ENCODE measurements around the genes C19orf81 and KLK2.

DNA sequence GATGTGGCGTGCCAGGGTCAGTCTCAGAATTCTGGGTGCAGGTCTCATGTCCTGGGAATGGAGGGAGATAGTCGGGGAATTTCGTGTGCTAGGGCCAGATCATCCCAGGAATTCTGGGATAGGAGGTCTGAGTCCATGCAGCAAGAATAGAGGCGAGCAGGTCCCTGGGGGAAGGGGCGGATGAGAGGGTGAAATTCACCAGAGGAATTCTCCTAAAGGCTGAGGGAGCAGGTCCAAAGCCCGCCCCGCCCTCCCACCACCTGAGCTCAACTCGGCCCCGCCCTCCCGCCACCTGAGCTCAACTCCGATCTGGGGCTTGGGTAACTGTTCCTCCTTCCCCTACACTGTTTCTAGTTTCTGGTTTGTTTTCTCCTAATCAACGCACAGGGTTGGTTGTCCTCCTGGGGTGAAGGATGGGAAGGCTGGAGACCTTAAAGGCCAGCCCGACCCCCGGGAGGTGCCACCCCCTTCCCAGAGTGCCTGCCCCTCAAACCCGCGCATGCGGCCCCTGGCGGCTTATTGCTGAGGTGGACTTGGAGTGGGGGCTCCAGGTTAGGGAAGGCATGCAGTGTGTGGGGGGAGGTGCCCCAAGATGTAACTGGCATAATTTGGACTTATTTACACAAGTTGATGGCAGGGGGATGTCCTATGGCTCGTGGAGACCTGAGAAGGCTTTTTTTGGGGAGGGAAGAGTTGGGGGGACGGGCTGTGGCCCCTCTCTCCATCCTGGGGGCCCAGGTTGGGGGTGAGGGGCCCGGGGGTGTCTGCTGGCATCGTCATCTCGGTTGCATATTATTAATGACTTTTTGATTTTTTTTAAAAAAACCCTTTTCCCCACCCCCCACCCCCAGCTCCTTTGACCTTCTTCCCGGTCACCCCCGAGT lies 15.0 kb downstream of the KCNC3 start:
- RAMPAGE, long total RNA: no peak
- RRBS: 16% methylated on average over 2 of the region's 25 CpGs
PRO-cap:
- standard: unidirectional peak, minus-strand start at position 353 of the sequence
- CoPRO, capped RNA only, 2 experiments: no peak in any of the 2 experiments
- CoPRO, capped and uncapped RNA, 2 experiments: no peak in any of the 2 experiments
- CoPRO, uncapped RNA only, 2 experiments: no peak in any of the 2 experiments
CAGE:
- cytosol, long polyA plus RNA: no peak
- long polyA plus RNA: no peak
- nucleolus, long total RNA: no peak
- nucleus, long polyA plus RNA: no peak

- RAMPAGE, long total RNA: no peak
- RRBS: 17% methylated on average over 6 of the region's 18 CpGs
PRO-cap:
- standard: no peak
- CoPRO, capped RNA only, 2 experiments: no peak in any of the 2 experiments
- CoPRO, capped and uncapped RNA, 2 experiments: no peak in any of the 2 experiments
- CoPRO, uncapped RNA only, 2 experiments: no peak in any of the 2 experiments
CAGE:
- cytosol, long polyA plus RNA: no peak
- long polyA plus RNA: no peak
- nucleolus, long total RNA: no peak
- nucleus, long polyA plus RNA: no peak
These were observed 14.3 kb downstream of the KCNC3 start for GRCh38 chr19:50314830-50315248.

GRCh38 chr19:50325413-50326360 lies 3.5 kb downstream of the KCNC3 start:
- RAMPAGE, long total RNA: no peak
- RRBS: 3% methylated on average over 13 of the region's 55 CpGs
PRO-cap:
- standard: no peak
- CoPRO, capped RNA only, 2 experiments: no peak in any of the 2 experiments
- CoPRO, capped and uncapped RNA, 2 experiments: no peak in any of the 2 experiments
- CoPRO, uncapped RNA only, 2 experiments: no peak in any of the 2 experiments
CAGE:
- cytosol, long polyA plus RNA: no peak
- long polyA plus RNA: no peak
- nucleolus, long total RNA: no peak
- nucleus, long polyA plus RNA: no peak

GRCh38 chr19:50414683-50415015 lies 4.1 kb upstream of the SPIB start:
- RAMPAGE, long total RNA: no peak
- RRBS: no CpG with 5 or more reads among the region's 18 CpGs
PRO-cap:
- standard: unidirectional peak, minus-strand start at chr19:50414902
- CoPRO, capped RNA only, 2 experiments: no peak in any of the 2 experiments
- CoPRO, capped and uncapped RNA, 2 experiments: no peak in any of the 2 experiments
- CoPRO, uncapped RNA only, 2 experiments: peak in 1 of 2 experiments; most common plus-strand start chr19:50414852 (in 1)
CAGE:
- cytosol, long polyA plus RNA: no peak
- long polyA plus RNA: no peak
- nucleolus, long total RNA: no peak
- nucleus, long polyA plus RNA: no peak

GRCh38 chr19:50416761-50417399 lies 1.9 kb upstream of the SPIB start:
- RAMPAGE, long total RNA: no peak
- RRBS: 100% methylated on average over 1 of the region's 23 CpGs
PRO-cap:
- standard: no peak
- CoPRO, capped RNA only, 2 experiments: no peak in any of the 2 experiments
- CoPRO, capped and uncapped RNA, 2 experiments: no peak in any of the 2 experiments
- CoPRO, uncapped RNA only, 2 experiments: peak in 2 of 2 experiments; most common plus-strand start chr19:50416789 (in 1)
CAGE:
- cytosol, long polyA plus RNA: no peak
- long polyA plus RNA: no peak
- nucleolus, long total RNA: no peak
- nucleus, long polyA plus RNA: no peak

- RAMPAGE, long total RNA: no peak
- RRBS: no CpG with 5 or more reads among the region's 40 CpGs
PRO-cap:
- standard: no peak
- CoPRO, capped RNA only, 2 experiments: no peak in any of the 2 experiments
- CoPRO, capped and uncapped RNA, 2 experiments: no peak in any of the 2 experiments
- CoPRO, uncapped RNA only, 2 experiments: peak in 1 of 2 experiments; most common plus-strand start chr19:50491088 (in 1); most common minus-strand start chr19:50490891 (in 1)
CAGE:
- cytosol, long polyA plus RNA: no peak
- long polyA plus RNA: no peak
- nucleolus, long total RNA: no peak
- nucleus, long polyA plus RNA: start-site peak on the plus strand at chr19:50491291-50492117, 46 and 75 reads in 2 replicates
These were observed 14.5 kb upstream of the GARIN5A start for GRCh38 chr19:50490824-50491952.

DNA sequence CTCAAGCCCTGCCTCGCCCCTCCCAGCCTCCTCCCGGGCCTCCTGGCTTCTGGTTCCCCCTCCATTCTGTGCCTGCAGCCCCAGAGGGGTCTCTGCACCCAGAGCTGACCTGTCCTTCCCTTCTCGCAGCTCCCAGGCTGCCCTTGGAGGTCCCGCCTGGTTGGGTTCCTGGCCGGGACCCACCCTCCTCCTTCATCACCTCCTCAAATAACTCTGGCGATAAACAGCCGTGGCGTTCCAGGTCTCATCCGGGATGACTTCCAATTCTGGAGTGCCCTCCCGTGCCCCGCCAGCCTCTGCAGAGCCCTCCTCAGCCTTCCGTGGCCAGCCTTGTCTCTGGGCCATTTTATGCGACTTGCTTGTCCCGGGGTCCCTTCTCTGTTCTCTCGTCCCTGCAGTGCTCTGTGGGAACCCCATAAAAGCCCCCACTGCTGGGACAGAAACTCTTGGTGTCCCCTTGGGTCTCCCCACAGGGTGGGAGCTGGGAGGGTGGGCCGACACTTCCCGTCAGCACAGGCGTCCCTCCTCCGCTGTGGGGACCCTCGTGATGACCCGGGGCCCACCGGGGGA lies 9.2 kb downstream of the JOSD2 start:
- RAMPAGE, long total RNA: no peak
- RRBS: 58% methylated on average over 6 of the region's 22 CpGs
PRO-cap:
- standard: no peak
- CoPRO, capped RNA only, 2 experiments: no peak in any of the 2 experiments
- CoPRO, capped and uncapped RNA, 2 experiments: no peak in any of the 2 experiments
- CoPRO, uncapped RNA only, 2 experiments: no peak in any of the 2 experiments
CAGE:
- cytosol, long polyA plus RNA: no peak
- long polyA plus RNA: no peak
- nucleolus, long total RNA: no peak
- nucleus, long polyA plus RNA: no peak

- RAMPAGE, long total RNA: no peak
- RRBS: 76% methylated on average over 13 of the region's 21 CpGs
PRO-cap:
- standard: no peak
- CoPRO, capped RNA only, 2 experiments: no peak in any of the 2 experiments
- CoPRO, capped and uncapped RNA, 2 experiments: no peak in any of the 2 experiments
- CoPRO, uncapped RNA only, 2 experiments: peak in 1 of 2 experiments; most common plus-strand start chr19:50512021 (in 1)
CAGE:
- cytosol, long polyA plus RNA: no peak
- long polyA plus RNA: no peak
- nucleolus, long total RNA: no peak
- nucleus, long polyA plus RNA: no peak
These were observed 870 bp upstream of the JOSD2 start for GRCh38 chr19:50511845-50512277.

GRCh38 chr19:50649338-50650003 lies at the start of gene C19orf81:
Gene C19orf81, plus strand, starts transcription at chr19:50649445.
- RAMPAGE, long total RNA: no peak
- RRBS: no CpG with 5 or more reads among the region's 7 CpGs
PRO-cap:
- standard: no peak
- CoPRO, capped RNA only, 2 experiments: peak in 2 of 2 experiments; most common plus-strand start chr19:50649749 (in 2); most common minus-strand start chr19:50649681 (in 1)
- CoPRO, capped and uncapped RNA, 2 experiments: no peak in any of the 2 experiments
- CoPRO, uncapped RNA only, 2 experiments: no peak in any of the 2 experiments
CAGE:
- cytosol, long polyA plus RNA: no peak
- long polyA plus RNA: no peak
- nucleolus, long total RNA: no peak
- nucleus, long polyA plus RNA: no peak

DNA sequence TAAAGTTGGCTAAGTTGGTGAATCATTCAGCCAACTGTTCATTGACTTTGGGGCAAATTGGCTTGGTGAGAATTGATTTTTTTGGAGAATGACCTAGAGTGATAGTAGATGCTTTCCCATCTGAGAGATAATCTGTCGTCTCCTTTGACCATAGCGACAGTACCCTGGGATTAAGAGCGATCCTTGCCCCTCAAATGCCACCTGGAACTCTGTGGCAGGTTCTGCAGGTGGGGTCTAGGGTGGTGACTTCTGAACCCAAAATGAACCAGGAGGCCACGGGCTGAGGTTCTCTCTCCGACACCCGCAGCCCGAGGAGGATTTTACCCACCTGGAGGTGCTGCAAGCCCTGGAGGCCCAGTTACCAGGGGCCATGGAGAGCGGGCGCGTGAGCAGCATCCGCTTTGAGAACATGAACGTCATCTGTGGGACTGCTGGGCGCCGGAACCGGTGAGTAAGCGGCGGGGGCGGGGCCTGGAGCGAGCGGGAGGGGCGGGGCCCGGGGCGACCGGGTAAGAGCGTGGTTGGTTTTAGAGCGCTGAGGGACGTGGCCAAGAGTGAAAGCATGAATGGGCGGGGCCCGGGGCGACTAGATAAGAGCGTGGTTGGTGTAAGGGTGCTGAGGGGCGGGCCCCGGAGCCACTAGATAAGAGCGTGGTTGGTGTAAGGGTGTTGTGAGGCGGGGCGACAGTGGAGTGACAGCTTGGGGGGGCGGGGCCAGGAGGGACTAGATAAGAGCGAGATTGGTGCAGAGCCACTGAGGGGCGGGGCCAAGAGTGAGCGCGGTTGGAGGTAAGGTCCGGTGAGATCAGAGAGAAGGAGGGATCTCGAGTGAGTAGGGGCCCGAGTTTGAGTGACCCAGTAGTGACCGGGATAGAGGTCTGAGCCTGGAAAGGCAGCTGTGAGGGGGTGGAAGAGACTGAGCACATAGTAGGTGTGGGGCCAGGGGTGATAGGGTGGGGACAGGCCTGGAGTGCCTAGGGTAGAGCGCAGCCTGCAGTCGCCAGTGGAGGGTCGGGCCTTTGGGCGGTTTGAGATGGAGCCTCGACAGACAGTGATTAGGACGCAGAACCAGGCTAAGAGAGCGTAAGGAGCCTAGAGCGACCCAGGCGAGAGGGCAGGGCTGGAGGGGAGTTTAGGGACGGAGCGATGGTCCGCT lies 8.8 kb downstream of the C19orf81 start:
- RAMPAGE, long total RNA: start-site peak on the plus strand centred at position 812 of the sequence, 10 bp wide, 68 and 38 reads in 2 replicates
- RRBS: 3% methylated on average over 20 of the region's 57 CpGs
PRO-cap:
- standard: unidirectional peak, minus-strand start at position 208 of the sequence; bidirectional peak, plus-strand start at position 808 of the sequence, minus-strand start at position 422 of the sequence
- CoPRO, capped RNA only, 2 experiments: peak in 2 of 2 experiments; most common plus-strand start position 808 of the sequence (in 2); most common minus-strand start position 422 of the sequence (in 2)
- CoPRO, capped and uncapped RNA, 2 experiments: peak in 2 of 2 experiments; most common plus-strand start position 808 of the sequence (in 2); most common minus-strand start position 422 of the sequence (in 2)
- CoPRO, uncapped RNA only, 2 experiments: peak in 1 of 2 experiments; most common plus-strand start position 630 of the sequence (in 1); most common minus-strand start position 372 of the sequence (in 1)
CAGE:
- cytosol, long polyA plus RNA: start-site peak on the plus strand centred at position 819 of the sequence, 86 bp wide, 561 and 465 reads in 2 replicates
- long polyA plus RNA: start-site peak on the plus strand centred at position 822 of the sequence, 81 bp wide, 536 and 501 reads in 2 replicates
- nucleolus, long total RNA: no peak
- nucleus, long polyA plus RNA: start-site peak on the plus strand centred at position 809 of the sequence, 107 bp wide, 696 and 828 reads in 2 replicates

DNA sequence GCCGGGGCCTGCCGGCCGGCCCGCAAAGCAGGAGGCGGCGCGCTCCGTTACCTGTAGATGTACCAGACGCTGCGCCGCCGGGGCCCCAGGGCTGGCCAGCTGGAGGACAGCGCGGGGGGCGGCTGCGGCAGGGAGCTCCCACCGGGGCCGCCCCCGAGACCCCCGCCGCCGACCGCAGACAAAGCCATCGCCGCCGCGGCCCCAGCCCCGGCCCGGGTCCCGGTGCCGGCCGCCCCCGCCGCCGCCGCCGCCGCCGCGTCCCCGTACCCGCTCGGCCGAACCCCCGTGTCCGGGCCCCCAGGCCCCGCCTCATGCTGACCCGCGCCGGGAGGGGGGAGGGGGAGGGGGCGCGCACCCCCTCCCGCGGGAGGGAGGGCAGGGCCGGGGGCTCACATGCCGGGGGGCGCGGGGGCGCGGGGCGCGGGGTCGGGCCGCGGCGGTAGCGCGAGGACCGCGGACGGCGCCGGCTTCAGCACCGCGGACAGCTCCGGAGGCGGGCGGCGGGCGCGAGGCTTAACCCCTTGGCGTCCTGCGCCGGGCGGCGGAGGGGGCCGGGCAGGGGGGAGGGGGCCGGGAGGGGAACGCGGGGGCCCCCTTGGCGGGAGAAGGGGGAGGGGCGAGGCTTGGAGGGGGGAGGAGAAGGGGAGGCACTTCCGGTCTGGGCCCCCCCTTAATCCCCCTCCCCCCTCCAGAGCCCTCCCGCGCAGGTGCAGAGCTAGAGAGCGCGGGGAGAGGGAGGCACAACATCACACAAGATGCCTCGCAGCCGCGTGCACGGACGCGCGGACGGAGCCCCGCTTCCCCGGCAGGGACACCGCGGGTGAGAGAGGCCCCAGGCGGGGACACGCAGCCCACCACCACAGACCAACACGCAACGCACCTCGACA lies 24.5 kb downstream of the SHANK1 start:
- RAMPAGE, long total RNA: no peak
- RRBS: 4% methylated on average over 69 of the region's 114 CpGs
PRO-cap:
- standard: no peak
- CoPRO, capped RNA only, 2 experiments: no peak in any of the 2 experiments
- CoPRO, capped and uncapped RNA, 2 experiments: no peak in any of the 2 experiments
- CoPRO, uncapped RNA only, 2 experiments: no peak in any of the 2 experiments
CAGE:
- cytosol, long polyA plus RNA: no peak
- long polyA plus RNA: no peak
- nucleolus, long total RNA: no peak
- nucleus, long polyA plus RNA: no peak

GRCh38 chr19:50717866-50718881 lies 1.4 kb downstream of the SHANK1 start:
- RAMPAGE, long total RNA: no peak
- RRBS: 8% methylated on average over 36 of the region's 73 CpGs
PRO-cap:
- standard: no peak
- CoPRO, capped RNA only, 2 experiments: no peak in any of the 2 experiments
- CoPRO, capped and uncapped RNA, 2 experiments: no peak in any of the 2 experiments
- CoPRO, uncapped RNA only, 2 experiments: no peak in any of the 2 experiments
CAGE:
- cytosol, long polyA plus RNA: no peak
- long polyA plus RNA: no peak
- nucleolus, long total RNA: no peak
- nucleus, long polyA plus RNA: no peak

DNA sequence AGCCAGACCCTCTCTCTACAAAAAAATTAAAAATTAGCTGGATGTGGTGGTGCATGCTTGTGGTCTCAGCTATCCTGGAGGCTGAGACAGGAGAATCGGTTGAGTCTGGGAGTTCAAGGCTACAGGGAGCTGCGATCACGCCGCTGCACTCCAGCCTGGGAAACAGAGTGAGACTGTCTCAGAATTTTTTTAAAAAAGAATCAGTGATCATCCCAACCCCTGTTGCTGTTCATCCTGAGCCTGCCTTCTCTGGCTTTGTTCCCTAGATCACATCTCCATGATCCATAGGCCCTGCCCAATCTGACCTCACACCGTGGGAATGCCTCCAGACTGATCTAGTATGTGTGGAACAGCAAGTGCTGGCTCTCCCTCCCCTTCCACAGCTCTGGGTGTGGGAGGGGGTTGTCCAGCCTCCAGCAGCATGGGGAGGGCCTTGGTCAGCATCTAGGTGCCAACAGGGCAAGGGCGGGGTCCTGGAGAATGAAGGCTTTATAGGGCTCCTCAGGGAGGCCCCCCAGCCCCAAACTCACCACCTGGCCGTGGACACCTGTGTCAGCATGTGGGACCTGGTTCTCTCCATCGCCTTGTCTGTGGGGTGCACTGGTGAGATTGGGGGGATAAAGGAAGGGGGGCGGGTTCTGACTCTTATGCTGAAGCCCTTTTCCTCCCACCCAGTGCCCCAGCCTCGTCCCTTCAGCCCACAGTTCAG lies at the start of gene KLK2:
KLK2 (plus strand) TSS at position 523 of the 709 bp plus-strand sequence.
- RAMPAGE, long total RNA: no peak
- RRBS: no CpG with 5 or more reads among the region's 10 CpGs
PRO-cap:
- standard: no peak
- CoPRO, capped RNA only, 2 experiments: no peak in any of the 2 experiments
- CoPRO, capped and uncapped RNA, 2 experiments: no peak in any of the 2 experiments
- CoPRO, uncapped RNA only, 2 experiments: no peak in any of the 2 experiments
CAGE:
- cytosol, long polyA plus RNA: no peak
- long polyA plus RNA: no peak
- nucleolus, long total RNA: no peak
- nucleus, long polyA plus RNA: no peak

GRCh38 chr19:50877207-50877892 lies 4.1 kb downstream of the KLK2 start:
- RAMPAGE, long total RNA: no peak
- RRBS: no CpG with 5 or more reads among the region's 13 CpGs
PRO-cap:
- standard: no peak
- CoPRO, capped RNA only, 2 experiments: no peak in any of the 2 experiments
- CoPRO, capped and uncapped RNA, 2 experiments: no peak in any of the 2 experiments
- CoPRO, uncapped RNA only, 2 experiments: no peak in any of the 2 experiments
CAGE:
- cytosol, long polyA plus RNA: no peak
- long polyA plus RNA: no peak
- nucleolus, long total RNA: no peak
- nucleus, long polyA plus RNA: no peak

DNA sequence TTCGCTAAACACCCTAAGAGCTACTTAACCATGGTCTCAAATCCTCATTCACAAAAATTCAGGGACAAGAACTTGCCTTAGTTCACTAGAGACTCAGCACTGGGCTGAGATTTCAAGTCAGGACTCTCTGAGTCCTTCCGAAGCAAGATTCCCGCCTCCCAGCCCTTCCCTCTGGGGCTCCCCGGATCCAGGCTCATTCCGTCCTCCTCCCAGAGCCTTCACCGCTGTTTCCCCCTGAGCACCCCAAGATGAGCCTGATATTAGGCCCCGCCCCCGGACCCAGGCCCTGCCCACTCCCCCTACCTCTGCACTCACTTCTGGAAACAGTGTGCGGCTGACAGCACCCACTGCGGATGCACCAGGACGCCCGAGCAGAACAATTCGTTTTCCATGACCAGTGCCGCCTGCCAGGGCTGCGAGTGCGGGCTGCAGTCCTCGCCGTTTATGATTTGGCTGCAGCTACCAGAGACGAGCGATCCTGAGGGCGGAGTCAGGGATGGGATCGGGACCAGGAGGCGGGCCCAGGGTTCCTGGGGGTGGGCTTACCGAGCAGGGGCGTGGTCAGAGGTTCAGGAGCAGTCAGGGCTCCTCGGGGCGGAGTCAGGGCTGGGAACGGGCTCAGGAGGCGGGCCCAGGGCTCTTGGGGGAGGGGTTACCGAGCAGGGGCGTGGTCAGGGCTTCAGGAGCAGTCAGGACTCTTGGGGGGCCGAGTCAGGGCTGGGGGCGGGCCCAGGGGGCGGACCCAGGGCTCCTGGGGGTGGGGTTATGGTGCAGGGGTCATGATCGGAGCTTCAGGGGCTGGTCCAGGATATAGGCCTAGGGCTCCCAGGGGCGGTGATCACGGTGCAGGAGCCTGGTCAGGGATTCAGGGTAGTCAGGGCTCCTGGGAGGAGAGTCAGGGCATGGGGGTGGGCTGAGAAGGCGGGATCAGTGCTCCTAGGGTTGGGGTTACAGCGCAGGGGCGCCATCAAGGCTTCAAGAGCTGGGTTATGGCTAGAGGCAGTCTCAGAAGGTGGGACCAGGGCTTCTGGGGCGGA lies 1.9 kb downstream of the KLK4 start:
- RAMPAGE, long total RNA: no peak
- RRBS: 10% methylated on average over 4 of the region's 41 CpGs
PRO-cap:
- standard: no peak
- CoPRO, capped RNA only, 2 experiments: no peak in any of the 2 experiments
- CoPRO, capped and uncapped RNA, 2 experiments: no peak in any of the 2 experiments
- CoPRO, uncapped RNA only, 2 experiments: no peak in any of the 2 experiments
CAGE:
- cytosol, long polyA plus RNA: no peak
- long polyA plus RNA: no peak
- nucleolus, long total RNA: no peak
- nucleus, long polyA plus RNA: no peak

DNA sequence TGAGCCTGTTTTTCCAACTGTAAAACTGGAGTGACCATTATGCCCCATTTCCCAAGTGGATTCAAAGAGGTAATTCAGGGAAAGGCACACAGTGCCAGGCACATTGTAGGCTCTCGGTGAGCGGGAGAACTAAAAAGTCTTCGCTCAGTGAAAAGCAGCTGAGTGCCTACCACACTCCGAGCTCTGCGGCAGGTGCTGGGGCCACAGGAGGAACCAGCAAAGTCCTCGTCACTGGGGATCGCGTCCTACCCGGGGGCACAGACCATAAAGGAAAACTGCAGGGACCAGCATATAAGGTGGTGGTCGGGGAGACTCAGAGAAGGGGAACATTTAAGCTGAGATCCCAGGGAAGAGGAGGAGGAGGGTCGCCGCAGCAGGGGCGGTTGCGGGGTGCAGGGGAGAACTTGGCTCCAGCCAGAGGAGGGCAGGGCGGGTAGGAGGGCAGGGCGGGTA lies 786 bp upstream of the KLK4 start:
- RAMPAGE, long total RNA: no peak
- RRBS: no CpG with 5 or more reads among the region's 16 CpGs
PRO-cap:
- standard: no peak
- CoPRO, capped RNA only, 2 experiments: no peak in any of the 2 experiments
- CoPRO, capped and uncapped RNA, 2 experiments: no peak in any of the 2 experiments
- CoPRO, uncapped RNA only, 2 experiments: no peak in any of the 2 experiments
CAGE:
- cytosol, long polyA plus RNA: no peak
- long polyA plus RNA: no peak
- nucleolus, long total RNA: no peak
- nucleus, long polyA plus RNA: no peak

- RAMPAGE, long total RNA: no peak
- RRBS: no CpG with 5 or more reads among the region's 12 CpGs
PRO-cap:
- standard: no peak
- CoPRO, capped RNA only, 2 experiments: no peak in any of the 2 experiments
- CoPRO, capped and uncapped RNA, 2 experiments: no peak in any of the 2 experiments
- CoPRO, uncapped RNA only, 2 experiments: no peak in any of the 2 experiments
CAGE:
- cytosol, long polyA plus RNA: no peak
- long polyA plus RNA: no peak
- nucleolus, long total RNA: no peak
- nucleus, long polyA plus RNA: no peak
These were observed 6.4 kb upstream of the KLK6 start for GRCh38 chr19:50975609-50976311.

All from K562 (cell line).